H4 (cell line): Measurements from ENCODE around the genes OR10G2, MMP14 and SLC7A8.

- RAMPAGE, long total RNA, result no peak
Measured at GRCh38 chr14:21450087-21450640, 5.8 kb downstream of the CHD8 start.

GRCh38 chr14:21634681-21635312, at the start of gene OR10G2:
OR10G2 (minus strand) TSS chr14:21634940.
- RAMPAGE, long total RNA, result no peak

- RAMPAGE, long total RNA, result no peak
Measured at GRCh38 chr14:21894773-21895176, 221.2 kb upstream of the OR4E1 start.

GRCh38 chr14:21978315-21978768, 304.7 kb upstream of the OR4E1 start:
- RAMPAGE, long total RNA, result no peak

- RAMPAGE, long total RNA, result no peak
Measured at GRCh38 chr14:22071093-22071656, 397.6 kb upstream of the OR4E1 start.

DNA sequence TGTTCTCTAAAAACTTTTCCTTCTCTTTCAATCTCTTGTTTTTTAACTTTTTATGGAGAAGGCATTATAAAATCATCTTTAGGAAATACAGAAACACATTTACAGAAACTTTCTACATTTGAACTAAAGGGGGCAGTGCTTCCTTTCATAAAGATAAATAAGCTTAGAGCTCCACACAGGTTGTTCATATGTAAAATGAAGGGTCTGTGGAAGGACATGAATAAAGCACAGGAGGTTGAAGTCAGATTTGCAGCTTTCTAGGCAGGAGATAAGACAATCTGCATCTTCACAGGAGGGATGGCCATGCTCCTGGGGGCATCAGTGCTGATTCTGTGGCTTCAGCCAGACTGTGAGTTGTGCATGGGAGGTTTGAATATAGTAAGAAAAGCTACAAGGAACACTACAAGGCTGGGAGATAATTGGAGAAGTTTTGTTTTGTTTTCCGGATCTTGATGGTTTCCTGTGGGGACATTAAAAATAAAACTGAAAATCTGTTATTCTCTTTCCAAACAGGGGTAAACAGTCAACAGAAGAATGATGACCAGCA, 425.9 kb downstream of the DAD1 start:
- RAMPAGE, long total RNA, result no peak

DNA sequence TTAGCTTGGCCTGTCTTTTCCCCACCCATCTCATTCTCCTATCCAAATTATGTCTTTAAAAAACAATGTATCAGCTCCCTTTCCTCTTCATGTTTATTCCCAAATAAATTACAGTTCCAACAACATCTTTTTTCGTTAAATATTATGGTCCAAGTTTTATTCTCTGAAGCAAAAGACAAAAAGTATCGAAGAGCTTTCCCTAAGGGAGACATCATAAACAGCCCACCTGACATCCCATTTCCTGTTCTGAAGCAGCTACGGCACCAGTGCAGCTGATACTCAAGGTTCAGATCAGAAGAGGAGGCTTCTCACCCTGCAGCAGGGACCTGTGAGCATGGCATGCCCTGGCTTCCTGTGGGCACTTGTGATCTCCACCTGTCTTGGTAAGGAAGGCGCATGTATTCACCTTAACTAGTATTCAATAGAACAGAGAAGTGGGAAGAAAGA, 308.2 kb downstream of the DAD1 start:
- RAMPAGE, long total RNA, result no peak

GRCh38 chr14:22516124-22516516, 72.9 kb downstream of the DAD1 start:
- RAMPAGE, long total RNA, result no peak

GRCh38 chr14:22551476-22552121, 37.4 kb downstream of the DAD1 start:
- RAMPAGE, long total RNA, result no peak

GRCh38 chr14:22612638-22613469, 14.8 kb downstream of the ABHD4 start:
- RAMPAGE, long total RNA, result no peak

GRCh38 chr14:22794507-22795041, 20.7 kb downstream of the SLC7A7 start:
- RAMPAGE, long total RNA, result no peak

DNA sequence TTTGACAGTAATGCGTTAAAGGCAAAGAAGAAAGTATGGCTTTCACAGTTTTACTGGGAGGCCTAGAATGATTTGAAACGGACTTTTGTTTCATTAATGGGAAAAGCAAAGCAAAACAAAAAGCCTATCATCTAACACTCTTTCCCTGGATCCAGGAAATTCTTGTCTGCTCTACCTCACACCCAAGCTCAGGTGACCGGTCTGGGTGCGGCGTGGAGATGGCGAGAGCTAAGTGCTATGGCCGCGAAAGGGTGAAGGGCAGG, 6.4 kb upstream of the SLC7A7 start:
- RAMPAGE, long total RNA, result no peak

- RAMPAGE, long total RNA, result start-site peak on the plus strand at chr14:22836543-22836609, 192 reads
Measured at GRCh38 chr14:22836083-22836780, at the start of gene MMP14. MMP14 (plus strand) TSS chr14:22836585.

GRCh38 chr14:22837753-22838939, 1.8 kb downstream of the MMP14 start:
- RAMPAGE, long total RNA, result no peak

DNA sequence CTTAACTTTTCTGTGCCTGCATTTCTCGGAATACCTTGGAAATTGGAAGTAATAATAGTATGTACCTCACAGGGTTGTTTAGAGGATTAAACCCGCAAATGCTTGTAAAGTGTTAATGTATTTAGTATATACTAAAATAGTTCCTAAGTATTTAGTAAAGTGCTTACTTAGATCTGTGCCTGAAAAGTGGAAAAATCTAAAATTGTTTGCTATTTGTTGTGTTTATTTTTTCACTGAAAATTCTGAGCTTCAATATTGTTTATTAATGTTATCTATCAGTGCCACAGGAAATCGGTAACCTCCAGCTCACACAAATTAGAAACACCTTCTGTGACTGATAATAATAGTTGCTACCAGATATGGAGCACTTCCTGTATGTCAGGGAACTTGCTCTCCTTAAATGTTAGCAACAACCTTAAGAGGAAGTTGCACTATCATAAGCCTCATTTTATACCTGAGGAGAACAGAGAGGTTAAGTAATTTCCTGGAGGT, 779 bp upstream of the LRP10 start:
- RAMPAGE, long total RNA, result no peak

GRCh38 chr14:23022801-23023477, 11.8 kb downstream of the PSMB5 start:
- RAMPAGE, long total RNA, result no peak

DNA sequence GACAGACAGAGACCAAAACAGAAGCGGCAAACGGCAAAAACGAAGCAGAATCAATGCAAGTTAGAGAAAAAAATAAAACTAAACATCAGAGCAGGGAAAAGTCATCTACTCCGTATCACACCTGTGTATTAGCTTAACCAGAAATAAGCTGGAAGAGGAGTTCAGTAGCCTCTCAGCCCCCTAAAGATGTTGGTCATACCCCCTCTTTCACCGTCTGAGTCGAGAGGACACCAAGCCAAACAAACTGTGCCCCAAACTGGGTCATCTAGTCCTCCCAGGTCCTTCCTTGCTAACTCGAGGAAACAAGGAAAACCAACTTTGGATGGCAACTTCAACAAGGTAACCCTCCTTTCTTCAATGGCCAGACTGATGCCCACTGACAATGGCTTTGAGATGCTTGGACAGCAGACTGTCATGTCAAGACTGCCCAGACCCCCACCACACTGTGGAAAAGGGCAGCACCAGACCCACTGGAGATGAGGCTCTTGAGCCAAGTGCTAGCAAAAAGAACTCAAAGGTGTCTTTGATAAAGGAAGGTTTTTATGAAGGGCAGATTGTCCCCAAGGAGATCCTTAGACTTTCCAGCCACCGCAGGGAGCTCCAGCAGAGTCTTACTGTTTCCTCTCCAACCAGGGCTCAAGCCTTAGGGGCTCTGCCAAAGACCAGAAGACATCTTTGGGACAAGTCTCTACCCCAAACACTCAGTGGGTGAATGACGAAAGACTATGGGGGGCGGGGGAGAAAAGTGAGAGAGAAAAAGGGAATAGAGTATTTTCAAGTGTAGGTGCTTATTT, 9.0 kb upstream of the CDH24 start:
- RAMPAGE, long total RNA, result no peak

GRCh38 chr14:23183048-23184199, at the start of gene SLC7A8:
SLC7A8 (minus strand) TSS chr14:23183660.
- RAMPAGE, long total RNA, result no peak

DNA sequence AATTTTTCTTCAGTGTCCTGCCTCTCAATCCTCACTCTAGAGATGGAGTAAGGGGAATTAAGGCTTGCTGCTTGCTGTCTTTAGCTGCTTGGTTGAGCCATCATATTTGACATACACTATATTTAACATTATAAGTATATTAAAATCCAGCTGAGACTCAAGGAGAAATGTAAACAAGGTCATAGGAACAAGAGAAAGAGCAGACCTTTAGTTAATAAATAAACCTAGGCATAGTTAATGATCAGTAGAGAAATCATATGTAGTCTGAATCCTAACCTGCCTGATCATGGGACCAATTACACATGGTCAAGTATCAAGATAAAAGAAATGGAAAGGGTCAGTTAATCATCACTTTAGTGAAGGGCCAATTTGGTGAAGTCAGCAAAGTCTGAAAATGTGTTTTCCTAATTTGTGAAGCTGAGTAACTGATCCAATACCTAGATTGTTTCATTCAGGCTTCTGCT, 7.5 kb downstream of the RNF212B start:
- RAMPAGE, long total RNA, result no peak

DNA sequence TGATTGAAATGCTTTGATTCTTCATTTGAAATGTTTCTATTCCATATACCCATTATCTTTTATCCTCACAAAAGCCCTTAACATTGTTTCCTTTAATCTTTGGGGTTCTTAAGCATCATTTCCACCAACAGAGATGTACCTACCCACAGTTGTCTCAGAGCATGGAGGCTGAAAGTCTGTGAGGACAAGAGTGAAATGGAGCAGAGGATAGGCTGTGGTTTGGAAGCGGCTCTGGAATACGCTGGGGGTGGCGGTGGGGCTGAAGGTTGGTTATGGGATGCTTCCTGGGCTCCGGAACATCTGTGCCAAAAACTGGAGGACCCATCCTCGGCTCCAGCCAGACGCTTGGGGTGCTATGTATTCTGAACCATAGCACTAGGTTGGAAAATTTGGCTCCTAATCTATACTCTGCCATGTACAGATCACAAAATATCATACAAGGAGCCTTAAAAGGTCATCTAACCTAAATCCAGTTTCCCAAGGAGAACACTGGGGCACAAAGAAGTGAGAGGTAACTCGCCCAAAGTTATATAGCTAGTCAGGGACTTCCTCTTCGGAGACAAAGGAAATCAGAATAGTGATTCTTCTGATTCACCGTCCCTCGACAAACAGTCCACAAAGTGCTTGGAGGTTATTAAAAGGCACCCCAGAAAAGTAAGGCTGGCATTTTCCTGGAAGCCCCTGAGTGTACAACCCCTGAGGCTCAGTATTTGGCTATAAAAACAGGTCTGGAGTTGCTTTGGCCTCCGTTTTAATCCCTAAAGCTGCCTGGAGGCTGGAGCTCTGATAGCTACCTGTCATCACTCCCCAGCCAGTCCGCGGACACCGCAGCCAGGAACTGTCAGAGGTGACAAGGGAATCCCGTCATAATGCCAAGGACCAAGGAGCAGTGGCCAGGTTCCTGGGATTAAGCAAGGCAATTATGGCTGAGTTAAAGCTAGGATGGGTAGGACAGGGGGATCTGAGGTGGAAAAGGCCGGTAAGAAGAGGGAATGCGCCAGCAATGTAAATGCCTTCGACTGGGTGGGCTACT, 2.4 kb downstream of the PPP1R3E start:
- RAMPAGE, long total RNA, result no peak